Transverse colon (tissue), 4 donors: Measurements from ENCODE around the genes CEACAM19, BCAM, CLASRP and EXOC3L2.

DNA sequence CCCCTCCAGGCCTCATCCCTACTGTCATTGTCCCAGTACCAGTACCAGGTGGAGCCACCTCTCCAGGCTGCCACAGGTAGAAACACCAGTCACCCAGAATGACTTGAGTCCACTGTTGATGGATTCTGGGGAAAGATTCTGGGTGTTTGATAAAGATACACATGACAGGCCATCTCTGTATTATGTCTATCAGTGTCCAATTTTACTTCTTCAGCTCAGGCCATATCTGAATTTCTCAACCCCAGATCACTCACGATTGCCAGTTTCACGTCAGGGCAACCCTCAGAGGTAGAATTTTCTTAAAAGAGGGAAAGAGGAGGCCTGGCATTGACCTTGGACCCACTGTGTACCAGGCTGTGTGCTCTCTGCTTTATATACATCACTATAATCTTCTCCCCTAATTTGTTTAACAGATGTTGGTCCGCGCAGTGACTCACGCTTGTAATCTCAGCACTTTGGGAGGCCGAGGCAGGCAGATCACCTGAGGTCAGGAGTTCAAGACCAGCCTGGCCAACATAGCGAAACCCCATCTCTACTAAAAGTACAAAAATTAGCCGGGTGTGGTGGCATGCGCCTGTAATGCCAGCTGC, 1.8 kb upstream of the SMG9 start:
- PRO-cap: no peak
- RAMPAGE, long total RNA, 4 experiments: no peak in any of the 4 experiments

- PRO-cap: bidirectional peak, plus-strand start at chr19:43774761, minus-strand start at chr19:43774545
- RAMPAGE, long total RNA, 4 experiments: start-site peak on the minus strand in 1 of 4 experiments, at chr19:43774241-43774730 at its widest, 10 reads per replicate
Measured at GRCh38 chr19:43773964-43774953, 6.5 kb downstream of the KCNN4 start.

DNA sequence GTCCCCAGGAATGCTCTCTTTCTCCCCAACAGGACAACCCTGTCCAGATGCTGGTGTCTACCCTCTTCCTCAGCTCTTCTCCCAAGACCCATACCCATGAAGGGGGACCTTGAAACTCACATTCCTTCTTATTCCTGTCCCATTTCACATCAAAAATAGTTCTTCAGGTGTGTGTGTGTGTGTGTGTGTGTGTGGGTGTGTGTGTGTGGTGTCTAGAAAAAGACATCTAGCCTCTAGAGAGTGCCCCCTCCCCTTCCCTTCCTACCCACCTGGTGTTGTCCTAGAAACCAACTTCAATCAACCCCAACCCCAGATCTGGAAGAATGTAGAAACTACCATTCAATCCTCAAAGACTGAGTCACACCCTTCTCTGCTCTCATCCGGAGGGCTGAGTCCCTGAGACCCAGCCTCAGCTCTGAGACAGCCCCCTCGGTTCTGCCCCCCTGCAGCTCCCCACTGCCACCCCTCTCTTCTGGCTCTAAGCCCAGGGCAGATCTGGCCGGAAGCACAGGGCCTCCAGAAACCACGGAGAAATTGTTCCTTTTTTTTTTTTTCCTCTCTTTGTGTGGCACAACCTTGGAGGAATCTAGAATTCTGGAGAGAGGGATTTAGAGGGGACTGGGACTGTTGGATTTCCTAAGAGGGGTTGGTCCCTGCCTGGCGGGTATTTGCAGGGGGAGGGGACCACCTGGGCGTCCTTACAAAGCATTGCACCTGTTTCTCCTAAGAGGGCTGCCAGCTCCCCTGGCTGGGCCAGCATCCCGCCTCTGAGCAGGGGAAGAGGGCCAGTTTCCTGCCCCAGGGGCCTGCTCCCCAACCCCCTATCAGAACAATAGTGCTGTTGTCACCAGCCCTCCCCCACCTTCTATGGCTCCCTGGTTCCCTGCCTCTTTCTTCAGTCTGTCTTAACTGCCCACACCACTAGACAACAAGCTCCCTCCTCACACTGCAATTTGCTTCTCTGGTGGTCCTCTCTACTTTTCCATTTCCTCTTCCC, 3.3 kb downstream of the KCNN4 start:
- PRO-cap: no peak
- RAMPAGE, long total RNA, 4 experiments: no peak in any of the 4 experiments

DNA sequence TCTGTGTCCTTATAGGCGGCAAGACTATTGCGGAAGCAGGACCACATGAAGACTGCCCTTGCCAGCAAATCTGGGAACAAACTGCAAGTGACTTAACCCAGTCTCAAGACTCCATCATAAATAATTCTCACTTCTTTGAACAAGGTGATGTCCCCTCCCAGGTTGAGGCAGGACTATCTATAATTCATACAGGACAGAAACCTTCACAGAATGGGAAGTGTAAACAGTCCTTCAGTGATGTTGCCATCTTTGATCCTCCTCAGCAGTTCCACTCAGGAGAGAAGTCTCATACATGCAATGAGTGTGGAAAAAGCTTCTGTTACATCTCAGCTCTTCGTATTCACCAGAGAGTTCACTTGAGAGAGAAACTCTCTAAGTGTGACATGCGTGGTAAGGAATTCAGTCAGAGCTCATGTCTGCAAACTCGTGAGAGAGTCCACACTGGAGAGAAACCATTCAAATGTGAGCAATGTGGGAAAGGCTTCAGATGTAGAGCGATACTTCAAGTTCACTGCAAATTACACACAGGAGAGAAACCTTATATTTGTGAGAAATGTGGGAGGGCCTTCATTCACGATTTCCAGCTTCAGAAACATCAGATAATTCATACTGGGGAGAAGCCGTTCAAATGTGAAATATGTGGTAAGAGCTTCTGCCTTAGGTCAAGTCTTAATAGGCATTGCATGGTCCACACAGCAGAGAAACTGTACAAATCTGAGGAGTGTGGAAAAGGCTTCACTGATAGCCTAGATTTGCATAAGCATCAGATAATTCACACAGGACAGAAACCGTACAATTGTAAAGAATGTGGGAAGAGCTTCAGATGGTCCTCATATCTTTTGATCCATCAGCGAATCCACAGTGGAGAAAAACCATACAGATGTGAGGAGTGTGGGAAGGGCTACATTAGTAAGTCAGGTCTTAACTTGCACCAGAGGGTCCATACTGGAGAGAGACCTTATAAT, 7.8 kb downstream of the ZNF230 start:
- PRO-cap: no peak
- RAMPAGE, long total RNA, 4 experiments: start-site peak on the plus strand in 1 of 4 experiments, centred at position 397 of the sequence, 5 reads per replicate

DNA sequence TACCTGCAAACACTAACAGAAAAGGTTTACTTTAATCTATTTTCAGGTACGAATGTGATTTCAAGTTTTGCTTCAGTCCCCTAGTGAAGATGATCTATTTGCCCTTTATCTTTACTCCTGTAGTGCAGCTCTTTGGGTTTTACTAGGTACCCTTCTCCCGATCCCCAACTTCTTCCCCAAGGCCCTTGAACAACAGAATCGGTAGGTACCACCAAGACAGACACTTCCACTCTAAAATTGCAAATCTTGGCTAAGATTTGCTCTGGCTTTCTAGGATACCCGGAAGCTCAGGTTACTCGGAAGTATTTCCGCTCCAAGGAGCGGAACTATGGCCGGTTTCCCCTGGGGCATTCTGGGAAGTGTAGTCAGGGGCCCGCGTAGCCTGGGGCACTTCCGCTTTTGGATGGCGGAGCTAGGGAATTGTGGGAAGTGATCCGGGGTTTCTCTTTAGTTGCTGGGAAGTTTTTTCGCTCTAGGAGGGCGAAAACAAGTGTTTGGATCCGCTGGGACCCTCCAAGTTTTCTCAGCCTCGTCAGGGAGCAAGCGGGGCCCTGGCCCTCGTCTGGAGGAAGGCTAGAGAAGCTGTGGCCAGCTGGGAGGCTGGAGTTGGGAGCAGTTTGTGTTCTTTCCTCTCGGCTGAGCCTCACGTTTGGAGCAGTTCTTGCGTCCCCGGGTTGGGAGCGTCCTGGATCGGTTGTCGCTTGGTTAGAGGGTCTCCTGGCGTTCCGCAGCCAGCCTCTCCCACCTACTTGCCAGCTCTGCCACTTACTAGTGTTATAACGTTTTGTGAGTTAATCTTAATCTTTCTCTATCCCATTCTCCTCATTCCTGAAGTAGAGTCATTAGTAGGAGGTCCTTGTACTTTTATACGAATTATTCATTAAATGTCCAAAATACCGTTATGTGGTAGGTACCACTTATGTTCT, 5.0 kb upstream of the ZNF227 start:
- PRO-cap: no peak
- RAMPAGE, long total RNA, 4 experiments: no peak in any of the 4 experiments

DNA sequence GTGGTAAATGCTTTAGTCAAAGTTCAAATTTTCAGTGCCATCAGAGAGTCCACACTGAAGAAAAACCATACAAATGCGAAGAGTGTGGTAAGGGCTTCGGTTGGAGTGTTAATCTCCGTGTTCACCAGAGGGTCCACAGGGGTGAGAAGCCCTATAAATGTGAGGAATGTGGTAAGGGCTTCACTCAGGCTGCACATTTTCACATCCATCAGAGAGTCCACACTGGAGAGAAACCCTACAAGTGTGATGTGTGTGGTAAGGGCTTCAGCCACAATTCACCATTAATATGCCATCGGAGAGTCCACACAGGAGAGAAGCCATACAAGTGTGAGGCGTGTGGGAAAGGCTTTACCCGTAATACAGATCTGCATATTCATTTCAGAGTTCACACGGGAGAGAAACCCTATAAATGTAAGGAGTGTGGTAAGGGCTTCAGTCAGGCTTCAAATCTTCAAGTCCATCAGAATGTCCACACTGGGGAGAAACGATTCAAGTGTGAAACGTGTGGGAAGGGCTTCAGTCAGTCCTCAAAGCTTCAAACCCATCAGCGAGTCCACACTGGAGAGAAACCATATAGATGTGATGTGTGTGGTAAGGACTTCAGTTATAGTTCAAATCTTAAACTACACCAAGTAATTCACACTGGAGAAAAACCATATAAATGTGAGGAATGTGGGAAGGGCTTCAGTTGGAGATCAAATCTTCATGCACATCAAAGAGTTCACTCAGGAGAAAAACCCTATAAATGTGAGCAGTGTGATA, 23.3 kb downstream of the ZNF227 start:
- PRO-cap: no peak
- RAMPAGE, long total RNA, 4 experiments: no peak in any of the 4 experiments

GRCh38 chr19:44588330-44589103, 24.8 kb upstream of the IGSF23 start:
- PRO-cap: no peak
- RAMPAGE, long total RNA, 4 experiments: no peak in any of the 4 experiments

DNA sequence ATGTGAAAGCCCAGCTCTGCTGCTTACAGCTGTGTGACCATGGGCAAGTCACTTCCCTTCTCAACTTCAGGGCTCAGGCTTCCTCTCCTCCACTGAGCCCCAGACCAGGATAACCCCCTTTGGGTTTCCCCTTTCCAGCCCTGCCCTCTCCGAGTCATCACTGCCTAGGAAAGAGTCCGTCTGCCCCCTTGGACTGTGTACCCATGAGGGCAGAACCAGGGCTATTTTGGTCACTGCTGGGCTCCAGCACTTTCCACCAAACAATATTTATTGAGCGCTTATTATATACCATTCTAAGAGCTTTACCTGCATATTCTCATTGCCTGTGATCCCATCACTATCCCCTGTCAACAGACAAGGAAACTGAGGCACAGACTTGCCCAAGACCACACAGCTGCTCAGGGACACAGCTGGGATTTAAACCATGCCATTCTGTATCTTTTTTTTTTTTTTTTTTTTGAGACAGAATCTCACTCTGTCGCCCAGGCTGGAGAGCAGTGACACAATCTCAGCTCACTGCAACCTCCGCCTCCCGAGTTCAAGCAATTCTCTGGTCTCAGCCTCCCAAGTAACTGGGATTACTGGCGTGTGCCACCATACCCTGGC, 5.4 kb downstream of the PVR start:
- PRO-cap: unidirectional peak, minus-strand start at position 94 of the sequence
- RAMPAGE, long total RNA, 4 experiments: no peak in any of the 4 experiments

- PRO-cap: no peak
- RAMPAGE, long total RNA, 4 experiments: no peak in any of the 4 experiments
Measured at GRCh38 chr19:44671149-44671562, at the start of gene CEACAM19. Gene CEACAM19 (plus strand): TSS chr19:44671482.

DNA sequence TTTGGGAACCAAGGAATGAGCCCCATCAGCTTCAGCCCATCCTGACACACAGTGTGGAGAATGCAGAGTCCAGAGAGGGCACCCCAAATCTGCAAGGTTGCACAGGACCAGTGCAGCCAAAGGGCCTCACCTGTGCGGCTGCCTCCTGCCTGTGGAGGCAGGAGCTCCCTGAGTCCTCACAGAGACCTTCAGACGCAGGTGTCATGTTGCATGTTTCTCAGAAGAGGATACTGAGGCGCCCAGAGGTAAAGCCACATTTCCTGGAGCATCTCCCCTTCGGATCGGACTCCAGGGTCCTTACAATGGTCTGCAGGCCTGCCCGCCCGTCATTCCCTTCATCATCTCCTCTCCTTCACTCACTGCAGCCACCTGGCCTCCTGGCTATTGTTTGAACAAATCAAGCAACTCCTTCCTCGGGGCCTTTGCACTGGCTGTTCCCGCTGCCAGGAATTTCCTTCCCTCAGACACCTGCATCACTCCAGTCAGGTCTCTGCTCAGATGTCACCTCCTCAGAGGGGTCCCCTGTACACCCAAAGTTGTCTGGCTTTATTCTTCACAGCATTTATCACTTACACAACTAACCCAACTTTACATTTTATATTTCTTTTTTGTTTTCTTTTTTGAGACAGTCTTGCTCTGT, 20.3 kb downstream of the CEACAM16 start:
- PRO-cap: no peak
- RAMPAGE, long total RNA, 4 experiments: start-site peak on the minus strand in 2 of 4 experiments, centred at positions 373 to 569 of the sequence, 5 to 13 reads per replicate

DNA sequence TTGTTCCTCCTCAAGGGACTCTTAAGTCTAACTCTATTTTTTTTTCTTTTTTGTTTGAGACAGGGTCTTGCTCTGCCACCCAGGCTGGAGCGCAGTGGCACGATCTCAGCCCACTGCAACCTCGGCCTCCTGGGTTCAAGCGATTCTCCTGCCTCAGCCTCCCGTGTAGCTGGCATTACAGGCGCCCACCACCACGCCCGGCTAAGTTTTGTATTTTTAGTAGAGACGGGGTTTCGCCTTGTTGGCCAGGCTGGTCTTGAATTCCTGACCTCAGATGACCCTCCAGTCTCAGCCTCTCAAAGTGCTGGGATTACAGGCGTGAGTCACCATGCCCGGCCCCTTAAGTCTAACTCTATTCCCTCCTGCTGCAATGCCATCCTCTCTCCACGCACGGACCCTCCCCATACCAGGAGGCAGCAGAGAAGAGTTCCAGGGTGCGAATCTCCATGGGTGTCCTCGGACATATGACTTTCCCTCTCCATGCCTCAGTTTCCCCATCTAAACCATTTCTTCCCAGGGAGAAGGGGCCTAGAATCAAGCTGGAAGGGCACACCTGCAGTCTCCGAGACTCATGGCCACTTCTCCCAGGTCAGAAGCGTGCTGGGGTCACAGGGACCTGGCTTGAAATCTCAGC, 6.1 kb upstream of the BCL3 start:
- PRO-cap: no peak
- RAMPAGE, long total RNA, 4 experiments: no peak in any of the 4 experiments

DNA sequence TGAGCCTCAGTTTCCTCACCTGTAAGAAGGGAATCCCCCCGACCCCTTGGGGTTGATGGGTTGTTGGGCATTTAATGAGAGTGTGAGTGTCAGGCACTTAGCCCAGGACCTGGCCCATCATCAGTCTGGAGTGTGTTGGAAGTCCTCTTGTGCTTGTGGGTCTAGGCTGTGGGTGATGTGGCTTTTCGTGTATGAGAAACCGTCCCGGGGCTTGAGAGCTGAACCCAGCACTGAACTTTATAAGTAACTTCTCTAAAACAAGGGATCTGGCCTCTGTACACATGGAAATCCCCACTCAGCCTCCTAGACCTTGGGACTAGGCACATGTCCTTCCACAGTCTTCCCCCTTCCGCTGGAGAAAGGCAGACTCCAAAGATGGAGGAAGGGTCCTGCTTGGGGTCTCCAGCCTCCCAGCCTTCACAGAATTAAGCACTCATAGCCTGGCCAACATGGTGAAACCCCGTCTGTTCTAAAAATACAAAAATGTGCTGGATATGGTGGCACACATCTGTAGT, 9.8 kb upstream of the CBLC start:
- PRO-cap: no peak
- RAMPAGE, long total RNA, 4 experiments: no peak in any of the 4 experiments

DNA sequence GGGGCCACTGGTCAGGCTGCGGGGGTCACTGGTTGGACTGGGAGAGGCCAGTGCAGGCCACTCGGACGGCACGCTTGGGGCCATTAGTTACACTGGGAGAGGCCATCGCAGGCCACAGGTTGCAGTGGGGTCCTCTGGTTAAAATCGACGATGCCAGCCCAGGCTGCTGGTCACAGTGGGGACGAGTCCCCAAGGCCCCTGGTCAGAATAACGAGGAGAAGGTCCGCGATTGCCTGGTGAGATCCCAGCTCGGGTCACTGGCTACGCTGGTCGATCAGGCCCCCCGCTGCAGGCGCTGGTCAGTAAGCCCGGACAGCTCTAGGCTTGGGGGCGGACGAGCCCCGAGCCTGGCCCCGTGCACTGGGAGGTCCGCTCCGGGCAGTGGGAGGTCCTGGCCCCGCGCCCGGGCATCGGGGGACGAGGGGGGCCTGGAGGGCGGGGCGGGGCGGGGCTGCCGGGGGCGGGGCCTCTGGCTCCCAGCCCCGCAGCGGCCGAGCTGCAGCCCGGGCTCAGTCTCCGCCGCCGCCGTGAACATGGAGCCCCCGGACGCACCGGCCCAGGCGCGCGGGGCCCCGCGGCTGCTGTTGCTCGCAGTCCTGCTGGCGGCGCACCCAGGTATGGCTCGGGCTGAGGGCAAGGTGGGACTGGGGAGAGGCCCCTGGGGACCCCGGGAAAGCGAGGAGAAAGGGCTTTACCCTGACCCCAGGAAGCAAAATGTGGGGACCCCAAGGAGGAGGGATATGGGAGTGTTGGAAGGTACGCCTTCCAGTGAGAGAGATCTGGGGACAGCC, at the start of gene BCAM:
Gene BCAM (plus strand): TSS at position 512 of the 791 bp plus-strand sequence.
- PRO-cap: bidirectional peak, plus-strand start at position 519 of the sequence, minus-strand start at position 320 of the sequence; unidirectional peak, plus-strand start at position 519 of the sequence
- RAMPAGE, long total RNA, 4 experiments: start-site peak on the plus strand in 2 of 4 experiments, centred at positions 511 to 529 of the sequence, 19 to 26 reads per replicate

DNA sequence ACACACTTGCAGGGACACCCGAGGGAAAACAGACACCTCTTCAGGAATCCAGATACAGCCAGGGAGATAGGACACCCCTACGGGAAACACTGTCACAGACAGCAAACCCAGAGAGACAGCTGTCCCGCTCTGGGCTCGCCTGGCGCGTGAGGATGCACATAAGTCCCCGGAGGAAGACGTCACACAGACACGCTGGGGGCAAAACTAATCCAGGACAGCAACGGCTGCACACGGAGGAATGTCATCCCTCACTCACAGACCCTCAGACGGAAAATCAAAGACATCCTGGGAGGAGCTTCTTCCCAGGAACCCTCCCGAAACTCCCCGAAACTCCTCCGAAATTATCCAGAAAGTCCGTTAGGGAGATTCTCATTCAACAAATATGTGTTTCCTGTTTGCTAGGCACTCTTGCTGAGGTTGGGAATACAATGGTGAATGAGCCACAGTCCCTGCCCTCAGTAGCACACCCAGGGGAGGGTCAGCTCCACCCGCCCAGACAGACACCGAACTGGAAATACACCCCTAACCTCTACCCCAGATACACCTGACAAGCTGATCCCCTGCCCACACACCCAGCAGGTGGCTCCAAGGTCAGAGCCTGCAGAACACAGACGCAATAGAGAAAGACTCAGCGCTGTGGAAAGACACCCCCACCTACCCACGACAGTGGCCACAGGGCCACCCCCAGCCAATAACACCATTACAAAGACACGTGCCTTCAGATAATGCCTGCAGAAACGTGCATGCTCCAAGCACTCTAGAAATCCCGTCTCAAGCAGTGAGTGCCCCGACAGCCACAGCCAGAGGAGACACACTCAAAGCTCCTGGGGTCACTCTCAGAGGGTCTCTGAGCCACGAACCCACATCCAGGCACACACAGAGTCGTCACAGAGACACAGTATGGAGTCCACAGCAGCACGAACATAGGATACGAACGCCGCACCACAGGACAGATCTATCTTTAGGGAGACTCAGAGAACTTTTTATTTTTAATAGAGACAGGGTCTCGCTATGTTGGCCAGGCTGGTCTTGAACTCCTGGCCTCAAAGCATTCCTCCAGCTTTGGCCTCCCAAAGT, 14.9 kb upstream of the TOMM40 start:
- PRO-cap: no peak
- RAMPAGE, long total RNA, 4 experiments: start-site peak on the plus strand in 2 of 4 experiments, centred at positions 739 to 826 of the sequence, 7 to 14 reads per replicate

GRCh38 chr19:45038783-45039964, at the start of gene CLASRP:
Gene CLASRP (plus strand): TSS chr19:45039045.
- PRO-cap: bidirectional peak, plus-strand start at chr19:45039067, minus-strand start at chr19:45038962; unidirectional peak, minus-strand start at chr19:45039442
- RAMPAGE, long total RNA, 4 experiments: start-site peak on the plus strand in 4 of 4 experiments, at chr19:45039052-45039091 at its widest, 147 to 480 reads per replicate

GRCh38 chr19:45048939-45049874, 10.4 kb downstream of the CLASRP start:
- PRO-cap: no peak
- RAMPAGE, long total RNA, 4 experiments: no peak in any of the 4 experiments

GRCh38 chr19:45068149-45068683, 8.1 kb downstream of the ZNF296 start:
- PRO-cap: no peak
- RAMPAGE, long total RNA, 4 experiments: start-site peak on the plus strand in 1 of 4 experiments, at chr19:45068344-45068428 at its widest, 36 to 46 reads per replicate

- PRO-cap: bidirectional peak, plus-strand start at chr19:45079926, minus-strand start at chr19:45079892
- RAMPAGE, long total RNA, 4 experiments: start-site peak on the plus strand in 1 of 4 experiments, at chr19:45079569-45079795 at its widest, 8 reads per replicate
Measured at GRCh38 chr19:45079578-45080131, 595 bp downstream of the GEMIN7 start.

DNA sequence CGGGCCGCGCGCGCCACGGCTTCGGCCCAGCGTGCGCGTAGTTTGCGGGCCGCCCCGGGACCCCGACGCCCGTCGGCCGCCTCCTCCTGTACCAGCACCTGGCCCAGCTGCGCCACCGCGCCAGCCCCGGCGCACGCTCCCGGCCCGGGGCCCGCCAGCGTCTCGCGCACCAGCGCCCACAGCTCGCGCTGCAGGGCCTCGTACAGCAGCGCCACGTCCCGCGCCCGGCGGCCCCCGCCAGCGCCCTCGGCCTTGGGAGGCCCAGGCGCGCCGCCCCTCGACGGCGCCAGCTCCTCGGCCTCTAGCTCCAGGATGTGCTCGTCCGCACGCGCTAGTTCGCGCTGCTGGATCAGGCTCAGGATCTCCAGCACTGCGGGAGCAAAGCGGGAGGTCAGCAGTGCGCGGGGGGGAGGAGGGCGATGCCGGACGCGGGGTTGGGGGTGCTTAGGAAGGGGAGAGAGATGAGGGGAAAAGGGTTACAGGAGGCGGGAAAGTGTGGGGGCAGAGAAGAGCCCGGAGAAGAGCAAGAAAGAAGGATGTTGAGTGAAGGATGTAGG, 10.7 kb downstream of the EXOC3L2 start:
- PRO-cap: no peak
- RAMPAGE, long total RNA, 4 experiments: no peak in any of the 4 experiments

DNA sequence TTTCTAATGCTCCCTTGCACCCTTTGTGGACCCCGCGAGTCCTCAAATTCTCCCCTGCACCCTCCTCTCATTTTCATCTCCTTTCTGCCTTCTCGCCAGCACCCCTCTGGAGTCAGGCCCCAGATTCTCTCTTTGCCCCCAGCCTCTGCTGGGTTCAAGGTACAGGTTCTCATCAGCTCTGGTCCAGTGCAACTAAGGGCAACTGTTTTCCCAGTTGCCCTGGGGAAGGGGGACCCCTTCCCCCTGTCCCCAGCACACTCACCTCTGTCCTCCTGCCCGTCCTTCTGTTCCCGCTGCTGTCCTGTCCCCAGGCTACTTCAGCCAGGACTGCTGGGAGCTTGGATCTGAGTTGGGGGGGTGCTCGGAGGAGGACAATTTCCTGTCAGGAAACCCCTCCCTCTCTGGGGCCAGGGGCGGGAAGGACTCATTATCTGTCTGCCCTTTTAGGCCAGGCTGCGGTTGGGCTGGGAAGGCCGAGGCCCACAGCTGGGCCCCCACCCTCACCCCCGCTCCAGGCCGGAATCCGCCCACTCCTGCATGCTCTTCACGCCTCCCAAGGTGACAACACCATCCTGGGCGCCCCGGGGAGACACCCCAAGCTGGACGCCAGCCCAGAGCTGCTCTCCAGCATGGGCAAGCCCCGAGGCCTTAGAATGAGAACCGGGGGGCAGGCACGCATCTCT, at the start of gene EXOC3L2:
Gene EXOC3L2 (minus strand): TSS at position 329 of the 683 bp plus-strand sequence.
- PRO-cap: unidirectional peak, minus-strand start at position 286 of the sequence
- RAMPAGE, long total RNA, 4 experiments: no peak in any of the 4 experiments